Measurements from ENCODE around the gene TRNAU1AP.

GRCh38 chr1:27618883-27619346 is 15.0 kb upstream of the AHDC1 start:
- PRO-cap, result no peak

DNA sequence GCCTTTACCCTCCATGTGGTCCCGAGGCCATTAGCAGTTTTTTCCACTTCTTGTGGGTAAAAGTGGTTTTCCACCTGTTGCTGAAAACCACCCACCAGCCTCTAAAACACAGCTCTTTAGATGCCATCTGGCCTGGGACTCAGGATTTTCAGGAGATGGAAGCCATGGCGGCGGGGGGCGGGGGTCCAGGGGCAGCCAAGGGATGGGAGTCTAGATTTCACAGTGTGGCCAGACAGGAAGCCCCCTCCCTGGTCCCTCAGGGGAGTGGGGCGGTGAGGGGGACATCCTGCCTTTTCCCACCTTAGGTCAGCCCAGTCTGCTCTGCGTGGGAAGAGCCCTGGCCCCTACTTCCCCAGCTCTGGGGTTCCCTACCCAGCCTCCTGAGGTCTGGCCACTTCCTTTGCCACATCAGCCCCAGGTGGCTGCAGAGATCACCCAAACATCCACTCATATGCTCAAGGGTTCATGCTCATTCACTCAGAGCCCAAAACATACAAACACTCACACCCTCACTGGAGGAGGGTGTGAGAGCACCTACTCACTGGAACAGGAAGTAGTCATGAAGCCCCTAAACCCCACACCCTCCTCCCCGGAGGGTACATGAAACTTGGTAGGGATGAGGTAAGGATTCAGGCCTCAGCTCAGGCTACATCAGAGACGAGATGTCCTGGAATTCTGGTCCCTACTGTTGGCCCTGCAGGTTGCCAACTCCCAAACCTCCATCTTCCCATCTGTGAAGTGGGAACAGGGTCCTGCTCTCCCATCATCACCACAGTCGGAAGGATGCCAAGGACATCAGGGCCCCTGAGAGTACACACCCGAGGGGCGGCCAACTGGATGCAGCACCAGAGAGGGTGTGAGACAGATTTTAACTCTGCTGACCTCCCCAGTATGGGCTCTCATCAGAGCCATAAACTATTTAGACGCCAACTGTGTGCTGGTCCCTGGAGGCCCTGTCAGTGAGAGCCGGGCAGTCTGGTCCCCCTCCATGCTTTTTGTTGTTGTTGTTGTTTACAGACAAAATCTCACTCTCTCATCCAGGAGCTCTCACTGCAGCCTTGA is 2.1 kb downstream of the FGR start:
- PRO-cap, result no peak

DNA sequence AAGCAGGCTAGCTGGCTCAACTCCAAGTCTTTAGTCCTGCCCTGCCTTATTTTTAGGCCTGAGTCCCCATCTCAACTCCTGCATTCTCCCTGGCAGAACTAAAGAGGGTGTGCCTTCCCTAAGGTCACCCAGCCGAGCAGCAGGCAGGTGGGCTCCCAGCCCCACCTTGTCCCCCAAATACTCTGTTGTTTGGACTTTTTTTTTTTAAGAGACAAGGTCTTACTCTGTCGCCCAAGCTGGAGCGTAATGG is 13.7 kb upstream of the FGR start:
- PRO-cap, result no peak

DNA sequence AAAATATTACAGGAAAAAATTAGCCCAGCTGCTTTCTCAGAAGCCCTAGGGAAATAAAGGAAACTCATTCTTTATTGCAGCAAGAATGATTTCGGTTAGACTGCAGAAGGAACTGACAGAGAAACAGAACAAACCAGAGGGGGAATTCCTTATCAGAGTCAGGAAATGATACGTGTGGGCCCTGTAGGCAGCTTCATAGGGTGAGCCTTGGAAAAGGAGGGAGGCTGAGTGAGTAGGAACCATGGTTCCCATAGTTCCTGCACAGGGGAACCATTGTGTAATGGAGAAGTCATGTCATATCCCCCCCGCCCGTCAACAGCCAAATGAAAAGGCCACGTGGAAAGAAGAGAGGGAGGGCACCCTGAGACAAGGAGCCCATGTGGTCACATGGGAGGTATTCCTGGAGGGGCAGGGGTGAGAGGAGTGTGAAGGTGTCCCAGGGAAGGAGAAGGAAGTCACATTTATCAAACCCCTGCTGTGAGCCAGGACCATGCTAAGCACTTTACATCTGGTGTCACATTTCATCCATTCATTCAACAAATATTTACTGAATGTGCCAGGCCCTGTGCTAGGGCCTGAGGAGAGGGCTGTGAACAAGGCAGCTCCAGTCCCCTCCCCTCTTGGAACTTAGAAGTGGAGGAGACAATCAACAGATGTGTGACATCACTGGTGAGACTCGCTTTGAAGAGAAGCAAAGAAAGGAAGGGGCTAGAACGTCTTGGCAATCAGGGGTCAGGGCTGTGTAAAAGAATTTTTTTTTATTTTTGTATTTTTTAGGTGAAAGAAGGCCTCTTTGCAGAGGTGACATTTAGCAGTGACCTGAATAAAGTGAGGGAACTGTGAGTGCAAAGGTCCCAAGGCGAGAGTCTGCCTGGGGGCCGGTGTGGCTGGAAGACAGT is 15.7 kb upstream of the FGR start:
- PRO-cap, result no peak

DNA sequence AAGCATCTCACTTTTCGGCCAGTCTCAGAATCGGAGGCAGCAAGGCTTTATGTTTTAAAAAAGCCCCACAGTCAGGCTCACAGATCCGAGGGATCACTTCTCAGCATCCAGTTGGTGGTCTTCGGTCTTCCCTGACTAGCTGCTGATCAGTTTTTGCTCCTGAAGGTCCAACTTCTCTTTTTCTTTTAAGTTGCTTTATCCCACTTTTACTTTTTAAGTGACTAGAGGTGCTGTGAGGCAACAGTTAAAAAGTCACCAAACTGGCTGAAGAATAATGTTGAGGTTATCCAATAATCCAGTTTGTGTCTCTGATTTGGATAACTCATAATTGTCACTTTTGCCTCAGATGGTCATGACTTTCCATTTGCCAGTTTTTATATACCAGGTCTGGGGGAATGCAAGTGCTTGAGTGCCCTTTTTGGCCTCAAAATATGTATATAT is 904 bp downstream of the FAM76A start:
- PRO-cap, result no peak

GRCh38 chr1:27727322-27727608 is 1.5 kb downstream of the FAM76A start:
- PRO-cap, result no peak

DNA sequence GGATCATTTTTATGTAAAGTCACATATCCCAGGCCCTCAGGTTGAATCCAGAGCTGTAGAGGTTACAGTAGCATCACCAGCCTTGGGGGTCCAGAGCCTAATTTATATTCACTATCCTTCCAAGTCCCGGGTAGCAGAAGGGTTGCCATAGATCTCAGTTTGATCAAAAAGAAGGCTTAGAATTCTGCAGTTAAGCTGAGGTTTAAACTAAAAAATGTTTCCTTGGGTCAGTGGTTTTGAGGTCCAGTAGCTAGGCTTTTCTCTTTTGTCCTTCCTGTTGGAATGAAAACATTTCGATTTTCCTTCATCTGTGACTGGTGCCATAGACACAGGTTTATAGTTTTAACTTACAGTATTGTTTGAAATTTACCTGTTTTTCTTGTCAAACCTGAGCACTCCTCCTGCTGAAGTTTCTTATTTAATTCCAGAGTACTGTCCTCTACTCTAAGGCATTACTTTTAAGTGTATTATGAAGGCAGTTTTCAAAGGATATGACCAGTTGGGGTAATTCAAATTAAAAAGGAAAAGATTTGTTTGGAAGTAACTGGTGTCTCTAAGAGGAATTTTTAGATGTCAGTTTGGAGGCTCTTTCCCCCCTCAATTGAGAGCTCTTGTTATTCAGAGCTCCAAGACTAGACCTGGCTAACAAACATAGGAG is 20.3 kb downstream of the PPP1R8 start:
- PRO-cap, result no peak

DNA sequence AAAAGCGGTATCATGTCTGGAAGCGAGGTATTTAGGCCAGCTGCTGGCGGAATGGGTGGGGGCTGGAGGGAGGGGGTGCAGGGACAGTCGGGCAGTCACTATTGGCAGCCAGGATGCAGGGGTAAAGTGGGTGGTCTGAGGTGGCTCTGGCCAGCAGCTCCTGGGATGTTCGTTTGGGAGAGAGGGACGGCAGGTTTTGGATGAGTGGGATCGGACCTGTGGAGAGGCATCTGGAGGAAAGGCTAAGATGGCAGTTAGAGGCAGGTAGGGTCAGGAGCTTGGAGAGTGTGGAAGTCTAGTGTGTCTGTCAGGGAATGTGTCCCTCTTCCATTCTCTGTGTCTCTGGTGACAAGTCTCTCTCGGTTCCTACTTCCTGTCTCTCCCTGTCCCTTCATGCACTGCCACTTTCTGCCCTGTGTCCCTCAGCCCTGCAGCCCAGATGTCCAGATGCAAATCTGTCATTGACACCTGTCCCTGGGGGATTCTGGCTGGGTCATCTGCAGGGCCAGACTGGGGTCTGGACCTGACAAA is 6.8 kb downstream of the THEMIS2 start:
- PRO-cap, result no peak

- PRO-cap, result no peak
Measured at GRCh38 chr1:27882029-27882988, 10.0 kb downstream of the THEMIS2 start.

GRCh38 chr1:27884232-27884997 is 12.1 kb downstream of the THEMIS2 start:
- PRO-cap, result no peak

GRCh38 chr1:27884998-27885423 is 12.7 kb downstream of the THEMIS2 start:
- PRO-cap, result no peak

DNA sequence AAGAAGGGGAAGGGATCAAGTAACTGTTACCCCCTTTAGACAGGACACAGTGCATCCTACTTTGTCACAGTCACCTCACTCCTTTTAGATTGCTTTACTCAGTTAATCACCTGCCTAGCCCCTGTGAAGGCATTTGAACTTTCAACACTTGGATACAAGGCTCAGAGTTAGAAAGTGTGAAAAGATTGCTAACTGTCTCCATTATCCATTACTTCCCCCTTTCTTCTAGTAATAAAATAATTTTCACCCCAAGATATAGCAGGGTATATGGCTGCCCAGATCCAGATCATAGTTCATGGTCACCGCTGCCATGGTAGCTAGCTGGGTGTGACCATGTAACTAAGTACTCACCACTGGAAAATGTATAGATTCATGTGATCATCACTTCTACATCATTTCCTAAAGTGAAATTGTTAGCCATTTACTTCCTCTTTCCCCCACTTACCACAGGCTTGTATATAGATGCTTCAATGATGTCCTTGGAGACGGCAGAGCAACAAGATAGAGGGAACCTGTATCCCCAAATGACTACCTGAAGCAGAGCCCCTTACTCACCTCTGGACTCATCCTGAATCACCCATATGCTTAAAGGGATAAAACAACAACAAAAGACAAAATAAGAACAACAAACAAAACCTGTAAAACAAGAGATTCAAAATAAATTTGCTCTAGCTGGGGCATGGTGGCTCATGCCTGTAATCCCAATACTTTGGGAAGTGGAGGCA is 22.7 kb upstream of the EYA3 start:
- PRO-cap, result no peak

DNA sequence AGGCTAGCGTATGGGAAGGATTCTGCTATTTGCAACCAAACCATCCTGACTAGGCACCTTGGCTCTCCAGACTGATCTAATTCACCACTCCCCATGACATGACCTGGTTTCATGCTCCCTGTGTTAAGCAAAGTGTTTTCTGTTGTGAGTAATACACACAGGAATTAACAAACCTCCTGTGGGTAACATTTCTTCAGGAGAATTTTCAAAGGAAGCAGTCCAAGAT is 35.3 kb upstream of the EYA3 start:
- PRO-cap, result no peak

GRCh38 chr1:28244716-28245372 is 8.9 kb downstream of the ATP5IF1 start:
- PRO-cap, result no peak

DNA sequence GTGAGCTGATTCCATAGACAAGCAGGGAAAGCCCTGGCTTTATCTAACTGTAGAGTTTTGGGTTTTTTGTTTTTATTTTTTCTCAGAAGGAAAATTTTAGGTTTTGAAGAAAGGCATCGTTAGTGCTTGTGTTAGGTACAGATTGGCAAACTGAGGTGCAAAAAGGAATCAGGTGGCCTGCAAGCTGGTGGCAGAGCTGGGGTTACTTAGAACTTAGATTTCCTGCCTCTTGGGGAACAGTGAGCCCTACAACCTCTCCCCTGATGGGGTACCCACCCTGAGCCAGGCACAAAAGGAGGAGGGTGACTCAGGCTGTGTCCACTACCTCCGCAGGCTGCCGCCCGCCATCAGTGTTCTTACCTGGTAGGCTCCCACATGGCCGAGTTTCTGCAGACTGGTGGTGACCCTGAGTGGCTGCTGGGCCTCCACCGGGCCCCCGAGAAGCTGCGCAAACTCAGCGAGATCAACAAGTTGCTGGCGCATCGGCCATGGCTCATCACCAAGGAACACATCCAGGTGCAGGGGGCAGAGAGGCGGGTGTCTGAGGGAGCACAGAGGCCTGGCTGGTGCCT is 12.7 kb downstream of the SESN2 start:
- PRO-cap, result no peak

DNA sequence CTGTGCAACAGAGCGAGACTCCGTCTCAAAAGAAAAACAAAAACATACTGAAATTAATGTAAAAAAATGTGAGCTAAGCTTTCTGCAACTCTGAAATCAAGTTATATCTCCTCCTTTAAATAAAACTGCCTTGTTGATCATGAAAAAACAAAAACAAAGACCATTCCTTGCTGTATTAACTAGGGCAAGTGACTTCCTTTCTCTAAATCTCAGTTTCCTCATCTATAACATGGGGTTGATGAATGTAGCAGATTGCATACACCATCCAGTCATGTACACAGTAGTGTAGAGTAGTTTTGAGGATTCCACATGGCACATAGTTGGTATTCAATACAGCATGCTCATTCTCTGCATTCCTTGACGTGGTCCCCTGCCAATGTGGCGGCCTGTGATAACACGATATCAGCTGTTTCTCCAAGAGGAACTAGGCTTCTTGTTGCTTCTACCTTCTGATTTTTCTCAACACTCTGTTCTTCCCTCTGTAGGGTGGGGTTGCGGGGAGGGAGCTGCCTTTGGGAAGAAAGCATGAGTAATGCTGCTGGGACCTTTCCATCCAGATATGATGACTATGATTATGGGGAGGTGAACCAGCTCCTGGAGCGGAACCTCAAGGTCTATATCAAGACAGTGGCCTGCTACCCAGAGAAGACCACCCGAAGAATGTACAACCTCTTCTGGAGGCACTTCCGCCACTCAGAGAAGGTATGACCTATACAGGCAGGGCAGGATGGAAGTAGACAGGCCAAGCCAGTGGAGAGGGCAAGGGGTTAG is 19.4 kb downstream of the SESN2 start:
- PRO-cap, result no peak

- PRO-cap, result no peak
Measured at GRCh38 chr1:28323747-28324024, 5.2 kb upstream of the MED18 start.

GRCh38 chr1:28448049-28448478 is 57.8 kb upstream of the RCC1 start:
- PRO-cap, result no peak

- PRO-cap, result bidirectional peak, plus-strand start at chr1:28553085, minus-strand start at chr1:28552884
Measured at GRCh38 chr1:28552308-28553375, at the start of gene TRNAU1AP. TRNAU1AP (plus strand) TSS chr1:28553085.

DNA sequence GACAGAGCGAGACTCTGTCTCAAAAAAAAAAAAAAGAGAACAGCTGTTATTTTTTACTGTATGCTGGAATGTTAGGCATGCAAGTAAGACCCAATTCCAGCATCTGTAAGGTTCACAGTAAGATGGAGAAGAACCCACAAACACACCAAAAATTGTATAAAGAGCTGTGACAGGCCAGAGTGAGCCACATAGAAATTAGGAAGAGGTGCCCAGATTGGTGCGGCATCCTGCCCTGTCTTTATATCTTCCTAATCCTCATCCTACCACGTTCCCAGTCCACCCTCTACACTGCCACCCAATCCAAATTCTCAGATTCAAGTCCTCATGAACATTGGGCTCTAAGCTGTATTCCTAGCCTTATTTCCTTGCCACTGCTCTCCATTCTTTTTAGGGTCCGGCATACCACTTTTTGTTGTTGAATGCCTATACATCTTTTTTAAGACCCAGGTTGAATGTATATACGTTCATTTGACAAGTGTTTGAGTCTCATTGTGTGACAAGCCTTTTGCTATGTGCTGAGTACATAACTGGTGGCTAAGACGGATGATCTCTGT is 1.2 kb upstream of the TAF12 start:
- PRO-cap, result no peak